Diencephalon (tissue), 2 donors: Measurements from ENCODE around the gene THBS4.

GRCh38 chr5:79514378-79514471 lies 291 bp upstream of the HOMER1 start:
- RAMPAGE, long total RNA = no peak

DNA sequence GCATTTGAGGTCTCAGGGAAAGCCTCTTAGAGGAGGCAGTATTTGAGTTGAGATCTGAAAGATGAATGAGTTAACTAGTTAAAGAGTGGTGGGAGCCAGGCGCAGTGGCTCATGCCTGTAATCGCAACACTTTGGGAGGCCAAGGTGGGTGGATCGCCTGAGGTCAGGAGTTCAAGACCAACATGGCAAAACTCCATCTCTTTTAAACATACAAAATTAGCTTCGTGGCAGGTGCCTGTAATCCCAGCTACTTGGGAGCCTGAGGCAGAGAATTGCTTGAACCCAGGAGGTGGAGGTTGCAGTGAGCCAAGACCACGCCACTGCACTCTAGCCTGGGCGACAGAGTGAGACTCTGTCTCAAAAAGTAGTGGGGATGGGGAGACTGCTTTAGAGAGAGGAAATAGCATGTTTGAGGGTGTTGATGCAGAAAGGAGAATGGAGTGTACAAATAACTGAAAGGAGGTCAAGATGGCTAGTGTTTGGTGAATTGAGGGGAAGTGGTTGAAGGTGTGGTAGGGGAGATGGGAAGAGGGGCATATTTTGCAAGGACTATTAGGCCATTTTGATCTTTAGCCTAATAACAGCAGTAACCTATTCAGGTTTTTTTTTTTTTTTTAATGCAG lies 18.1 kb downstream of the TENT2 start:
- RAMPAGE, long total RNA = no peak

DNA sequence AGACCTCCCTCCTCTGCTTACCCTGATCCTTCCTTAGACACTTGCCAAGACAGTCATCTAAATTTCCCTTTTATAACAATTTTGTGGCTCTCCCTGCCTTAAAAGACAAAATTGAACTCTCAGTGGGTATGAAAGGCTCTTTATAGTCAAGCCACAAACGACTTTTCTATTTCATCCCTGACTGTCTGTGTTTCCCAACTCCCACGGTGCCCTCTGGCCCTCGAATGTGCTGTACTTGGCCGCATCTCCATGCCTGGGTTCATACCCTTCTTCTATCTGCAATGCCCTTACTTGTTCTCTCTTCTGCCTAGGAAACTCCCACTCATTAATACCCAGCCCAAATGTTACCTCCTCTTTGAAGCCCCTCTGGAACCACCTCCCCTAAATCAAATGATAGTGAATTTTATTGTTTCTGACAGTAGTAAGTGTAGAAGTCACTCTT lies 61.5 kb downstream of the CMYA5 start:
- RAMPAGE, long total RNA = no peak

DNA sequence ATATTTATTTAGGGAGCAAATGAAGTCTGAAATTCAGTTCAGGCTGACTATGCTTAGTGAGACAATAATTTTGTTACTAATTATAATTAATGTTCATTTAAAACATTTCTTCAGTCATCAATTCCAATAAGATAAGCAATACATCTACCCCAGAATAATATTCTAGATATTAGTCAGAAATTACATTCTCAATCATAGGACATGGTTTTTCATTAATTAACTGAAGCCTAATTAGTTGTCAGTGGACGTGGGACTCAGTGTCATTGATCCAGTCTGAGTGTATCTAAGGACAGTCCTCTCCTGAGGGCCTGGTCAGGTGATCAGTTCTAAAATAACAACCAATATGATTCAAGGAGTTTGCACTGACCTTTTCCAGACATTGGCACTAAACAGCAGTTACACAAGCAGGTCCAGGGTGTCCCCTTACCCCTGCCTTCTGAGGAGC lies 97.7 kb downstream of the CMYA5 start:
- RAMPAGE, long total RNA = no peak

DNA sequence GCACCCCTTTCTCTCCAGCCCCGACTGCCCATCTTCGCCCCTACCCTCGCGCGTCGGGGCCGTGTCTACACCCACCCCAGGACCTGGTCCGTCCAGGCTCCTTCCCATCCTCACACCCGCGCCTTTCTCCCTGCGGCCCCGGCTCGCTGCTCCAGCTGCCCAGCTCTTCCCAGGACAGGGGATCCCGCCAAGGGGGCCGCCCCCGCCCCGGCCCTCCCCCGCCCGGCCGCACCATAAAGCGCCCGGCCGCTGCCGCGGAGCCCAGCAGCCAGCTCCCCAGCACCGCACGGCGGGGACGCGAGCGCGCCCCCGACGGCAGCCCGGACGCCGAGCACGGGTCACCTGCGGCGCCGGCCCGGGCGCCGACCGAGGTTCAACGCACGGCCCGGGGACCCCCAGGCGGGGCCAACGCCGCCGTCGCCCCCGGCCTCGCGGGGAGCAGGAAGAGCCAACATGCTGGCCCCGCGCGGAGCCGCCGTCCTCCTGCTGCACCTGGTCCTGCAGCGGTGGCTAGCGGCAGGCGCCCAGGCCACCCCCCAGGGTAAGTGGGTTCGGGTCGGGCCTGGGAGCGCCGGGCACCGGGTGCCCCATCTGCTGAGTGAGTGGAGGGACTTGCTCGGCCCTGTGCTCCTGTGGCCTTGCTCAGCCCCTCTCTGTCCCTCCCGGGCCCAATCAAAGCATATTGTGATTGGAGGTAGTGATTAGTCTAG lies at the start of gene THBS4:
TSS of gene THBS4 (plus strand) at position 264 of the 710 bp plus-strand sequence.
- RAMPAGE, long total RNA = no peak

DNA sequence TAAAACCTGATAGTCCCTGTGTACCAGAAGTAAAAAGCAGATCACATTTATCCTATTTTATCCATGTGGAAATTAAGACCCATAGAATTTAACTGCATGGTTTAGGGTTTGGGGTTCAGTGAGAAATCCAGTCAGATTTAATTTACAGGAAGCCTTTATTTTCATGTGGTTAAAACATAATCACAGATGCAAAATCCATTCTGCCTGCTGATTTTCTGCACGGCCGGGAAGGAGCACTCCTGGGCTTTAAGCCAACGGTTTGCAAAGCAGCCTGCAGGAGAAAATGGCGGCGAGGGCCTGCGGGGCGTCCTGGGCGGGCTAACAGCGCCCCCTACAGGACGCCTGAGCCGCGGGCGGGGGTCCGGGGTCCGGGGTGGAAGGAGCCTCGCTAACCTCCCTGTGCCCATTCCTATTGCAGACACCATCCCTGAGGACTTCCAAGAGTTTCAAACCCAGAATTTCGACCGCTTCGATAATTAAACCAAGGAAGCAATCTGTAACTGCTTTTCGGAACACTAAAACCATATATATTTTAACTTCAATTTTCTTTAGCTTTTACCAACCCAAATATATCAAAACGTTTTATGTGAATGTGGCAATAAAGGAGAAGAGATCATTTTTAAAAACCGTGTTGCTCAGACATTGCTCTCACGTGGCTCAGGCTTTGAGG lies 47.6 kb downstream of the THBS4 start:
- RAMPAGE, long total RNA = no peak

GRCh38 chr5:80707710-80708061 lies 52.9 kb upstream of the DHFR start:
- RAMPAGE, long total RNA = no peak

GRCh38 chr5:80964349-80964906 lies 4.3 kb downstream of the RASGRF2 start:
- RAMPAGE, long total RNA = no peak

GRCh38 chr5:81049096-81049434 lies 88.9 kb downstream of the RASGRF2 start:
- RAMPAGE, long total RNA = no peak

DNA sequence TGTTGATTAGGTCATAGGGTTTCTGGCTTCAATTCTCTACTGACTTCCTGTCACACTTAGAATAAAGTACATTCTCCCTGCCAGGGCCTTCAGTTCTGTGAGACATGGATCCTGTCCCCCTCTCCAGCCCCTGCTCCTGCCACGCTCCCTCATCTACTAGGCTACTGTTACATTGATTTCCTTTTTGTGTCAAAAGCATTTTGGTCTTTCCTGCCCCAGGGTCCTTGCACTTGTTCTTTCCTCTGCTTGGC lies 118.7 kb upstream of the CKMT2 start:
- RAMPAGE, long total RNA = no peak

DNA sequence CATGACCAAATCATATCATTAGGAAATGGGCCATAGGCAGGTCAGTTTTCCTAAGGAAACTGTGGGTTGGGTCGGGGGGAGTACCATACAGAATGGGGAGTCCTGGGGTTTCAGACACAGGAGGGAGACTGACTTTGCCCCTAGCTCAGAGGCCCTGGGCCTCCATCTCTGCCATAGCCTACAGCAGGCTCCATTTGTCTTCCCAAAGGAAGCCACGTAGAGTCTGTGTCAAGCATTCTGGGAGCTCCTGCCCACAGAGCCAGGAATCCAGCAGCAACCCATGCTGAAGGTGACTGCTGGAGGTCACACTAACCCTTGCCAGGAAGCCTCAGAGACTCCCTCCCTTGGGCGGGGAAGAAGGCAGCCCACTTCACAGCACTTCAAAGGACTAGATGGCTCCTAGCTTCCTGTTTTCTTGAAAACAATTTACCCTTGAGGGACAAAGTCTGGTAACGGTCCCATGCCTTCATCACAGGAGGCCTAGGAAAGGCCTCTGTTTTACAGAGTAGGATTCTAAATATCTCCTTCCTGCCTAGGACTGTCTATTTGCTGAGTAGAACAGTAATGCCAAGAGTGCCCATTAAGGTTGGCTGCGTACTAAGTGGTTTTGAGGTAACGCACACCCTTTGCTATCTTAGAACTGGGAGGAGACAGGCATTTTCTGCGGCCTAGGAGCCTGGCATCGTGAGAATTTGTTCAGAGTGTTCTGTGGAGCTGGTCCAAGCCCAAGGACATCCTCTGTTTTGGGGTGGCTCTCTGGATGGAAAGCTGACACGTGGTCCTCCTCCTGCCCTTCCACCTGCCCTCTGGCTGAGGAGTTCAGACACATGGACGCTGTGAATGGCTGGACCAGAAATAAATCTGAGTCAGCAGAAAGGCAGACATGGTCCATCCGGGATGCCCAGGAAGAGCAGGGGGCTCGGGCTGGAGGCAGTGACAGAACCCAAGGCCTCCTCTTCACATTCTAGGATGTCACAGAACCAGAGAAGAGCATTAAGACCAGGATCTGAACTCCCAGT lies 1.9 kb downstream of the CKMT2 start:
- RAMPAGE, long total RNA = no peak

- RAMPAGE, long total RNA = no peak
Measured at GRCh38 chr5:81251966-81252316, 18.8 kb downstream of the CKMT2 start.

- RAMPAGE, long total RNA = no peak
Measured at GRCh38 chr5:81268772-81269300, 32.6 kb upstream of the ZCCHC9 start.

DNA sequence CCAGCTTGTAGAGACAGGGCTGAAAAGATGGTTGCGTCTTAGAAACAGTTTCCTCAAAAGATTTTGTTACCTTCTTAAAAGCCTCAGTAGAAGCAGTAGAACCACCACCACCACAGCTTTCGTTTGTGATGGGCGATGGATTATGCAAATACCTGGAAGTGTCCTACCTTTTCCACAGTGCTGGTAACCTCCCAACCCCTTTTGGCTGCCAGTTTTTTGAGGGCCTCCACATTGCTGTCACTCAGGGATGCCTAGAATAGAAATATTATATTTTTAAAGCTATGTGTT lies 41.1 kb downstream of the ZCCHC9 start:
- RAMPAGE, long total RNA = no peak

DNA sequence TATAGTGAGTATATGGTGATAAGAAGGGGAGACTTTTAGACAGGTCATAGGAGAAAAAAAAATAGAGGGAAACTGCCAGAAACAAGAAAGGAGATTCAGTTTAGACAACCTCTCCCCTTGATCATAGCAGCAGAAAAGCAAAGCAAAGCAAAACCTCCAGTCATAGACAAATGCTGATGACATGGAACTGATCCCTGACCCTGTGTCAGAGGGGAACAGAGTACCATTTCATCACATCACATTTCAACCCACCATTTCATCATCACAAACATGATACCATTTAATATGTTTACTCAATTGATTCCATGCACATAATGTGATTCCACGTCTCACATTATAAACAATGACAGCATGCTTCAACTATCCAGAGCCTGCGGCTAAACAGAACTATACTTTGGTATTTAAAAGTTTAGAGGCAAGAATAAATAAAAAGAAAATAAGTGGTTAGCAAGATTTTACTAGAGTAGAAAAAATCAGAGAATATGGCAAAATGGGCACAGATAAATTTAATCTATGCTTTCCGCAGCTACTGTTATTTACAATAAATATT lies 28.8 kb upstream of the ACOT12 start:
- RAMPAGE, long total RNA = no peak

DNA sequence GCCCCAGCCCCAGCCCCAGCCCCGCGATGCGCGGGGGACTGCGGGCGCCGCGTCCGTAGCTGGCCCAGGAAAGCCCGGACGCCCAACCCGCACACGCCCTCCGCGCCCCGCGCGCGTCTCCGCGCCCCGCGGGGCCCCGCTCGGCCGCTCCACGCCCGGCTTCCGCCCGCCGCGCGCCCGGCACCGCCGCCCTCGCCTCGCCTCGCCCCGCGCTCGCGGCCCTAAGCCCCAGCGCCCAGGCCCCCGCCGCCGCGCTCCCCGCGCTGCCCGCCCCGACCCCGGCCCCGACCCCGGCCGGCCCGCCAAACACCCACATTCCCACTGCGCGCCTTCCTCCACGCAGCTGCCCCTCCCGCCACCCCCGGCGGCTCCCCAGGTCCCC lies 655 bp downstream of the SSBP2 start:
- RAMPAGE, long total RNA = no peak

DNA sequence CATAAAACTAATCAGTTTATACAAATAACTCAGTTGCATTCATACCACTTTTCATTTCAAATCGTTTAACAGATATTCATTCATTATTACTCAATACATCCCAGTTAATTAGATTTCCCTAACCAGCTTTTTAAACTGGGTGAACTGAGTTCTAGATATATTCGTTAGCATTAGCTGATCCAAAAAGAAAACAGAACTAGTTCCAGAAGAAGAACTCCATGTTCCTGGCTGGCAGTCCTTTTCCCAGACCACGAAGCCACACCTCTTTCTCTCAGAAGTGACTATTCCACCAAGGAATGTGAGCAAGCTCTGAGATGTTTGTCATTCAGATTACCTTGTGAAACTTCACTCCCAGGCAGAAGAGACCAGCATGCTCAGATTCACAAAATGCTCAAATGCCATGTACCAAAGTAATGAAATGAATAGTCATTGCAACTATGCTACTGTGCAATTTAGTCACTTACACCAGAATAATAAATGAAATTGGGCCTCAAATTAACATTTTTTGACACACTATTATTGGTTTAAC lies 4.4 kb upstream of the SSBP2 start:
- RAMPAGE, long total RNA = no peak

GRCh38 chr5:82165744-82166208 lies 112.4 kb downstream of the RPS23 start:
- RAMPAGE, long total RNA = no peak

DNA sequence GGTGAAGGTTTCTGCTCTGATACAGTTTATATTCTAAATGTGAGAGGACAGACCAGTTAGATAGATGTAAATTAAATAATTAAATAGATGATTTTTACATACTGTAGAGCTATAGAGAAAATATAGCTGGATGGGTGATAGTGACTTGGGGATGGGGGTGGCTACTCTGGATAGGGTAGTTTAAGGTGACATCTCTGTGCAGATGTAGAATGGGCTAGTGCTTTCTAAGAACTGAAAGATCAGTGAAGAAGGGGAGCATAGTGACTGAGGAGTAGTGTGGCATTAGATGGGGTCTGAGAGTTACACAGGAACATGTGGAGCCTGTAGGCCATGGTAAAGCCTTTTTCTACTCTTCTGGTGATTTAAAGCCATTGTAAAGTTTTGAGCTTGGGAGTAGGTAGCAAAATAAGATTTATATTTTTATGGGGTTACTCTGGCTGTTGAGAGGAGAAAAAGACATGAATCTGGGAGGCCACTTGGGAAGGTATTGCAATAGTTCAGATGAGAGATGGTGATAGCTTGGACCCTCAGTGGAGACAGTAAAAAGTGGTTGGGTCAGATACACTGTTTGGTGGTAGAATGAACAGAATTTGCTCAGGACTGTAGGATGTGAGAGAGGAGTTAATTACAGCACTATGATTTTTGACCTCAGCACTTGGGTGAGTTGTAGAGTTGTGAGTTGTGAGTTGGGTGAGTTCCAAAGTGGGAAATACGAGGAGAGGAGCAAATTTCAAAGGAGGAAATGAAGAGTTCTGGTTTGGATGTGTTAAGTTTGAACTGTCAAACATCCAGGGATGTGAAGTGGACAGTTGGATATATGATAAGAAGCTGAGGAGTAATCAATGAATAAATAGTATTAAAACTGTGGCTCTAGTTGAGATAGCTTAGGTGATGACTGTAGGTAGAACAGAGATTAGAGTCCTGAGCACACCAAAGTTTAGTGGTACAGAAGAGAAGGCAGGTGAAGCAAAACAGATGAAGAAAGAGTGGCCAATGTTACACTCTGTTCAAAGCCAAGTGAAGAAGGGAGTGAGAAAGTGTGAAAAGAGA lies 1.6 kb upstream of the RPS23 start:
- RAMPAGE, long total RNA = no peak

DNA sequence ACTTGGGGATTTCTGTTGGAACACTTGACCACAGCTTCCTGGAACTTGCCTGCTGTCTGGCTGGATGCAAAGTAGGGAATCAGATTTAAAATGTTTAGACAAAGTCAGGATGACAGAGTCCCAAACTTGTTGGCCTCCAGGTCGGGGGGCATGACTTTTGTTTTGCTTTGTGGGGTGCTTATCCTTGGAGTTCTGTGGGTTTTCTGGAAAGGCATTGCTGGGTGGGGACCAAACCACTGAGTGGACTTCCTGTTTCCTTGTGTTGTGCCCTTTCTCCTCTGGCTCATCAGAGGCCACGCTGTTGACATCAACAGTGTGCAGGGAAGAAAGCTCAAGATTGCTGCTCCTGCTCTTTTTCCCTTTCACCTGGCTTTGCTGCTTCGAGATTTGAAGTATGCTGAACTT lies 148.5 kb upstream of the RPS23 start:
- RAMPAGE, long total RNA = no peak